Endothelial cell of umbilical vein (primary cell): Measurements from ENCODE around the genes CHAC2 and RTN4.

- PRO-cap = no peak
CAGE:
- cytosol, long polyA minus RNA = no peak
- cytosol, long polyA plus RNA = no peak
- long polyA plus RNA = no peak
- nucleus, long polyA minus RNA = no peak
- nucleus, long polyA plus RNA = no peak
Measured at GRCh38 chr2:50720597-50721011, 311.3 kb downstream of the NRXN1 start.

GRCh38 chr2:53767714-53768575 is at the start of gene CHAC2:
Gene CHAC2, plus strand, starts transcription at chr2:53767804.
- PRO-cap = bidirectional peak, plus-strand start at chr2:53767824, minus-strand start at chr2:53767527; bidirectional peak, plus-strand start at chr2:53768244, minus-strand start at chr2:53768220
CAGE:
- cytosol, long polyA minus RNA = no peak
- cytosol, long polyA plus RNA = no peak
- long polyA plus RNA = no peak
- nucleus, long polyA minus RNA = start-site peak on the plus strand at chr2:53767815-53767831, 22 reads
- nucleus, long polyA plus RNA = no peak

DNA sequence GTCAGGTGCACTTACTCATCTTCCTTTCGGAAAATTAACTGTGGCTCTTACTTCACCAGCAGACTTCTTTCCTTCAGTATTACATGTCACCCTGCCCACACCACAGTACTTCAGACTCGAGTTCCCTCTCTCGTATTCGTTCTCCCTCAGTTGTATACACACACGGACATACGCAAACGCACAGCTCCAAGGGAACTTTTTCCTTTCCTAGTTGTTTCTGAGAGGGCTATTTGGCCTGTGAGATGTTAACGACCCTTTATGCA is 761 bp downstream of the ERLEC1 start:
- PRO-cap = no peak
CAGE:
- cytosol, long polyA minus RNA = no peak
- cytosol, long polyA plus RNA = no peak
- long polyA plus RNA = no peak
- nucleus, long polyA minus RNA = no peak
- nucleus, long polyA plus RNA = no peak

GRCh38 chr2:53901264-53901653 is 41.5 kb upstream of the GPR75 start:
- PRO-cap = no peak
CAGE:
- cytosol, long polyA minus RNA = no peak
- cytosol, long polyA plus RNA = no peak
- long polyA plus RNA = no peak
- nucleus, long polyA minus RNA = no peak
- nucleus, long polyA plus RNA = no peak

GRCh38 chr2:54020865-54021366 is 50.0 kb downstream of the ACYP2 start:
- PRO-cap = no peak
CAGE:
- cytosol, long polyA minus RNA = no peak
- cytosol, long polyA plus RNA = no peak
- long polyA plus RNA = no peak
- nucleus, long polyA minus RNA = no peak
- nucleus, long polyA plus RNA = no peak

- PRO-cap = no peak
CAGE:
- cytosol, long polyA minus RNA = no peak
- cytosol, long polyA plus RNA = no peak
- long polyA plus RNA = no peak
- nucleus, long polyA minus RNA = no peak
- nucleus, long polyA plus RNA = no peak
Measured at GRCh38 chr2:54103840-54104203, 132.9 kb downstream of the ACYP2 start.

DNA sequence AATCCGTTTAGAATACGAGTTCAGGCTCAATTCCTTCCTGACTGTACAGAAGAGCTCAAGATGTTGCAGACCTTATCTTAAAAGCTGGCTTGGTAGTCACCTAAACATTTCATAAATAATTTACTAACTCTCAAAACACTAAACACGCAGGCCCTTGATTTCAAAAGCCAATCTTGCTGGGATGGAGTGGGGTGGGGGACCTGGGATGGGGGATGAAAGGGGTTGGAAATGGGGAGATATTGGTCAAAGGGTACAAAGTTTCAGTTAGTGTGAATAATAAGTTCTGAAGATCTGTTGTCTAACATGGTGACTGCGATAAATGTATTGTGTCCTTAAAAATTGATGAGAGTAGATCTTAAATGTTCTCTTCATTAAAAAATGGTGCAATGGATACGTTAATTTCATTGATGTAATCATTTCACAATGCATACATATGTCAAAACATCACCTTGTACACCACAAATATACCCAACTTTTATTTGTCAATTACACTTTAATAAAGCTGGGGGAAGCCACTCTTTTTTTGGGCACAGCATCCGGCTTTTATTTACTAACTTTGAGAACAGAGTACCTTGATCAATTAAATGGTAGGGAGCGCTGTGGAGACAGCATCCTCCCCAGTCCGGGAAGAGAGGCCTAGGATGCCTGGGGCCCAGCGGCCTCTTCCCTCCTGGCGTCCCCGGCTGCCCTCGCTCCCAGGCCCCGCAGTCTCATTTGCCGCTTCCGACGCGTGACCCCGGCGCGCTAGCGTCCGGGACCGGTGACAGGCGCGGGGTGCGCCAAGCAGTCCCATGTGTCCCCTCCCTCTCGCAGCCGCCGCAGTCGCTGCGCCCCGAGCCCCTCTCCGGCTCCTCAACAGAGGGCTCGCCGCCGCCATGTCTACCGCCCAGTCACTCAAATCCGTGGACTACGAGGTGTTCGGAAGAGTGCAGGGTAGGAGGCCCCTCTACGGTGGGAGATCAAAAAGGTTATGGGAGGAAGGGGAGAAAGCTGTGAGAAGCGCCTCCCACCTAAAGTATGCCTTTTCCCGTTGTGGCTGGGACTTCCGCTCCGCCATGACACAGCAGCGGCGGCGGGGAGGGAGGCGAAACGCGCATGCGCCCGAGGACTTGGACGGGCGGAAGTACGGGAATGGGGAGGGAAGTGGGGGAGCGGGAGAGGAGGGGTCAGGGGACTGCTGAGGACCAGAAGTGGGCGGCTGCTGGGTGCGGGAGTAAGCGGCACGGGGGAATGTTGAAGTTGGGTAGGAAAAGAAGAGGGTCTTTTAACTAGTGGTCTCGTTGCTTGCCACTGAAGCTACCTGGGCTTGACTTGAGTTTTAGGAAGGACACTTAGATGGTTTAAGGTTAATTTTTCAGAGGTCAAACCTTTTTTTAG is 140.7 kb downstream of the TSPYL6 start:
- PRO-cap = unidirectional peak, plus-strand start at position 583 of the sequence; bidirectional peak, plus-strand start at position 620 of the sequence, minus-strand start at position 716 of the sequence
CAGE:
- cytosol, long polyA minus RNA = no peak
- cytosol, long polyA plus RNA = no peak
- long polyA plus RNA = no peak
- nucleus, long polyA minus RNA = start-site peak on the minus strand centred at position 970 of the sequence, 9 bp wide, 10 reads
- nucleus, long polyA plus RNA = no peak

DNA sequence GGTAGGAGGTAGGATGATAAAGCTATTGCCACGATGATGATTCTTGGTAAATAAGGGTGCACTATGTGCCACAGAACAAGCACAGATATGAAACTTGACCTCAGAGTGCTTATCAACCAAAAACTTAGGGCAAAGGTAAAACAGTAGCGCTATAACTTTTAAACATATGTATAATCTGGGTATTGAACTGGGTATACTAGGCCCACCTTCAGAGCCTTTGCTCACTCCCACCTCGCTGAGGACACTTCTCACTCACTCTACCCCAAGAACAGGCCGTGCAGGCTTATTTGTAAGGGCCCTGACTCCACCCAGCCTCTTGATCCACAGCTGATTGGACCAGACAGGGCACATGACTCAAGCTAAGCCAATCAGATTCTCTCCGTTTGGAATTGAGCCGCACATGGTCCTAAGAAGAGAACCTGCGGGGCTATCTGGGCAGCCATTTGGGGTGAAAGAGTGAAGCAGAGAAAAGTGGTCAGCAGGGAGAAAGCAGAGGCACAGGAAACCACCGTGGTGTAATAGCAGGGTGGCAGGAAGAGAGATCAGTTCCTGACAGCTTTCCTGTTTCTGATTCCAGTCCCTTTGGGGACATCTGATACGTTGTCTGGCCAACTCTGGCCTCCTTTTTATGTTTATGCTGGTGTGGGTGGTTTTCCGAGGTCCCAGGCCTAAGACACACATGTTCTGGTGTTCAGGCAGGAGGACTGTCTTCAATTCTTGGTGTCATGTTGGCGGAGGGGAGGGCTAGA is 26.4 kb upstream of the SPTBN1 start:
- PRO-cap = no peak
CAGE:
- cytosol, long polyA minus RNA = no peak
- cytosol, long polyA plus RNA = no peak
- long polyA plus RNA = no peak
- nucleus, long polyA minus RNA = no peak
- nucleus, long polyA plus RNA = no peak

GRCh38 chr2:54466841-54467489 is 10.8 kb downstream of the SPTBN1 start:
- PRO-cap = no peak
CAGE:
- cytosol, long polyA minus RNA = no peak
- cytosol, long polyA plus RNA = no peak
- long polyA plus RNA = no peak
- nucleus, long polyA minus RNA = no peak
- nucleus, long polyA plus RNA = no peak

- PRO-cap = no peak
CAGE:
- cytosol, long polyA minus RNA = no peak
- cytosol, long polyA plus RNA = no peak
- long polyA plus RNA = no peak
- nucleus, long polyA minus RNA = no peak
- nucleus, long polyA plus RNA = no peak
Measured at GRCh38 chr2:54568761-54569689, 112.9 kb downstream of the SPTBN1 start.

DNA sequence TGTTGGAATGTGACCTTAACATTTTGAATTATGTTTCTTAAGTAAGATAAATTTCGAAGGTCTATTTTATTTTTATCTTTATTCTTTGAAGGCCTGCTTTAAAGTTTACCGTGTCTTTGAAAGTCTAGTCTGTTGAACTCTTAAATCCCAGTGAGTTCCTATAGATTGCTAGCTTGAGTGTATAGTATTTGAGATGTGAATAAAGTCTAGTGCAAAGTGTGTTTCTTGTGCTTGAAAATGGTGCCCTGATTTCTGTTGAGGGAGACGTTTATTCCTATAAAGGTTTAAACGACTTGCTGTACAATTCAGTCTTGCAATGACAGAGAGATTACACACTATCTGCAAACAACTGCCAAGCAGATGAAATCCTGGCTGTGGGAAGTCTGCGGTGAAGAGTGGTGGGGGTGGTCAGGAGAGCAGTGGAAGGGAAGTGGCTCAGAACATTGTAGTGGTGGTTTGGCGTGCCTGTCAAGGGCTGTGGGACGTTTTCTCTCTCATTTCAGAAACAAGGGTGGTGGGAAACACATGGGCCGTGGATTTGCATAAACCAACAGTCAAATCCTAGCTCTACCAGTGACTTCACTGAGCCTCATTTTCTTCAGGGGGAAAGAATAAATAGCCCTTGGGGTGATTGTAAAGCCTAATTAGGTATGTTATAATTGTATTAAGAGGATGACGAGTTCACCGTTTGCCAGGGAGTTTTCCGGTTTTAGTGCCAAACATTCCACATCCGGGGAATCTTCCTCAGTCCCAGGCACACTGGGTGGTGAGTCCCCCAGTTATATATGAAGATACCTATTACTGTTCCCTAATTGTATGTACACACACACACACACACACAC is 114.8 kb downstream of the SPTBN1 start:
- PRO-cap = unidirectional peak, plus-strand start at position 446 of the sequence; unidirectional peak, plus-strand start at position 526 of the sequence
CAGE:
- cytosol, long polyA minus RNA = no peak
- cytosol, long polyA plus RNA = no peak
- long polyA plus RNA = no peak
- nucleus, long polyA minus RNA = no peak
- nucleus, long polyA plus RNA = no peak

DNA sequence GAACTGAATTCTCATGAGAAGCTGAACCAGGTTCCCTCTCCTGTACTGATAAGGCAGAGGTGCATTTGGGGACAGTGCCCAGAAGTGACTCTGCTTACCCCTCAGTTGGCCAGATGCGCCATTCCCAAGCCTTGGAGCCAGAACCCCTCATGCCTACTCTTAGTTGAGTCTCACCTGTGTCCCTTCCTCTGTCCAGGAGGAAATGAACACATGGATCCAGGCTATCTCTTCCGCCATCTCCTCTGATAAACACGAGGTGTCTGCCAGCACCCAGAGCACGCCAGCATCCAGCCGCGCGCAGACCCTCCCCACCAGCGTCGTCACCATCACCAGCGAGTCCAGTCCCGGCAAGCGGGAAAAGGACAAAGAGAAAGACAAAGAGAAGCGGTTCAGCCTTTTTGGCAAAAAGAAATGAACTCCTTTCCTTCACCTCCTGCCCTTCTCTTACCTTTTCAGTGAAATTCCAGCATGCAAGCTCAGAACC is 55.3 kb upstream of the EML6 start:
- PRO-cap = no peak
CAGE:
- cytosol, long polyA minus RNA = no peak
- cytosol, long polyA plus RNA = no peak
- long polyA plus RNA = no peak
- nucleus, long polyA minus RNA = no peak
- nucleus, long polyA plus RNA = no peak

DNA sequence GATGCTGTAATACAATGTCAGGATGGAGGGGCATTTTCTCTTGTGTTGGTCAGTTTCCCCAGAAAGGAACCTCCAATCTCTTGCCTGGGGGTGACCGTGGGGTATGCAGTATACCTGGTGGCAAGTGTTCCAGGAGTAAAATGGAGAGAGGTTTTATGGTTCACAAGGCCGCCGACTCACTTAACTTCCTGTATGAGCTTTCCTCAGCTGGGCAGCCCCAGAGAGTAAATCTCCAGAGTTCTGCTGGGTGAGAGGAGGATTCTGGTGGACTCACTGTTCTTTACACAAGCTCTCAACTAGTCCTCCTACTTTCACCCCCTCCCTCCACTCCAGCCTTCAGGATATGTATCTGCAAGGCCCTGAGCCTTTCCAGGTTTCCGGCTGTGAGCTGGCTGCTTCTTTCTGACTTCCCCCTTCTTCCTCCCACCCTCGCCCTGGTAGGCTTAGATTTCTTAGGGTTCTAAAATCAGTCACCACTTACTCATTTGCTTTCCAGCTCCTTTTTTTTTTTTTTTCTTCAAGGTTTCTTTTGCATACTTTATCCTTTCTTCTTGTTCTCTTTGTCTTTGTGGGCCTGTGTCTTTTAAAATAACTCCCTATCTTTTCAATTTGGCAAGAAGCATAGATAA is 34.0 kb downstream of the EML6 start:
- PRO-cap = no peak
CAGE:
- cytosol, long polyA minus RNA = no peak
- cytosol, long polyA plus RNA = no peak
- long polyA plus RNA = no peak
- nucleus, long polyA minus RNA = no peak
- nucleus, long polyA plus RNA = no peak

DNA sequence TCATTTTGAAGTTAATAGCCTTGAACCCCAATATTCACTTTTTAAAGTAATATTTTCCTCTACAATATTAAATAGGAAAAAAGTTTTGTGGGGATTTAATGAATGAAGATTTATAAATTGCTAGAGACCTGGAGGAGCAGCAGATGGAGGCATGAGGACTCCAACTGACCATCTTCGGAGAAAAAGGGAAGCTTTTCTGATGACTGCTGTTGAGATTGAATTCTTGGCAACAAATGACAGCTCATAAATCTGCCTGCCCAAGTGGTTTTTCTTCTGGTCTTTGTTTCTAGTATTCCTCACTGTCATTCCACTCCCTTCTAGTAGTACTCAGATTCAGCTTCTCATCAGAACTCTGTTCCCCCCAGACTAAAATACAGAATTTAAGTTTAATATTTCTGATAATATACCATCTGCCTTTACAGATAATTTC is 157.0 kb downstream of the EML6 start:
- PRO-cap = no peak
CAGE:
- cytosol, long polyA minus RNA = no peak
- cytosol, long polyA plus RNA = no peak
- long polyA plus RNA = no peak
- nucleus, long polyA minus RNA = no peak
- nucleus, long polyA plus RNA = no peak

GRCh38 chr2:54897930-54898376 is 152.3 kb downstream of the RTN4 start:
- PRO-cap = no peak
CAGE:
- cytosol, long polyA minus RNA = no peak
- cytosol, long polyA plus RNA = no peak
- long polyA plus RNA = no peak
- nucleus, long polyA minus RNA = no peak
- nucleus, long polyA plus RNA = no peak

- PRO-cap = no peak
CAGE:
- cytosol, long polyA minus RNA = no peak
- cytosol, long polyA plus RNA = no peak
- long polyA plus RNA = no peak
- nucleus, long polyA minus RNA = no peak
- nucleus, long polyA plus RNA = no peak
Measured at GRCh38 chr2:54956392-54956813, 93.8 kb downstream of the RTN4 start.

- PRO-cap = no peak
CAGE:
- cytosol, long polyA minus RNA = no peak
- cytosol, long polyA plus RNA = no peak
- long polyA plus RNA = no peak
- nucleus, long polyA minus RNA = no peak
- nucleus, long polyA plus RNA = no peak
Measured at GRCh38 chr2:55013105-55013770, 37.0 kb downstream of the RTN4 start.

DNA sequence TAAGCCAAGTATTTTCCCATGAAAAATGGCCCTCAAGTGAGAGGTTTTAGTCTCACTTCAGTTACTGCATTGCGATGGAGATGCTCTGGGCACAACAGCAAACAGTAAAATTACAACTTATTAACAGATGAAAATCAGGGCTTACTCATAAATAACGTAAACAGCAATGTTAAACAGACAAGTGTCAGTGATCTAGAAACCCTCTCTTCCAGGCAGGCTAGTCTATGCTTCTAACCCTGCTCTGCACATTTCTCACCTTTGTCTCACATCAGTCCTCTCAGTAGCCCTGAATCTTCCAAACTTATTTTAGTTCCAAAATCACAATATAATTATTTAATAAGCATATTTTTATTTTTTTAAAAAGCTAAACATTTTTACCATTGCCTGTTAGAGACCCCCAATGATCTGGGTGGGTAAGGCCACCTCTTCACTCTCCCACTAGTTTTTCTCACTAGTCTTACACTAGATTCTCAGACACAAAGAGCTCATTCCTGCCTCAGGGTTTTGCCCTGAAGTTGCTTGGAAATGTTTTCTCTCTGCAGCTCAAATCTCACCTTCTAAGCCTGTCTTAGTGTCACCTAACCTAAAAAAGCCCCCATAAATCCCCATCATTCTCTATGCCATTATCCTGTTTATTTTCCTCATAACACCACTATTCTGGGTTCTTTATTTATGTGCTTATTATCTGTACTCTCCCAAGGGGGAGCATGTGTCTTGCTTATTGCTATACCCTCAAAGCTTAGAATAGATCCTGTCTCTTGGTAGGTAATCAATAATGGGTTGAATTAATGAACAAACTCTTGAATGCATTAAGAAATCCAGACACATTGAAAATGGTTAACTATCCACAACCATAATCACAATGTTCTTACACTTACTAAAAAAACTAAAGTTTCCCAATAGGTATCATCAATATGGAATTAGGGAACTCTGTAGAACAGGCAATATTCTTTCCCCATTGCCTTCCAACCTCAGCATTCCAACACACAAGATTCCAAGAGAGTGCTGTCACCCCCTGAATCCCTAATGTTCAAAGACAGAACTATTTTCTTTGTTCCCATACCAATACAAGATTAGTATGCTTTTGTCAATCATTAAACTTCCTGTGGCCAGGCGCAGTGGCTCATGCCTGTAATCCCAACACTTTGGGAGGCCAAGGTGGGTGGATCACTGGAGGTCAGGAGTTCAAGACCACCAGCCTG is 3.9 kb downstream of the RTN4 start:
- PRO-cap = no peak
CAGE:
- cytosol, long polyA minus RNA = no peak
- cytosol, long polyA plus RNA = no peak
- long polyA plus RNA = no peak
- nucleus, long polyA minus RNA = no peak
- nucleus, long polyA plus RNA = no peak

- PRO-cap = bidirectional peak, plus-strand start at chr2:55050784, minus-strand start at chr2:55050451
CAGE:
- cytosol, long polyA minus RNA = start-site peak on the minus strand at chr2:55050391-55050507, 1,614 reads
- cytosol, long polyA plus RNA = start-site peak on the minus strand at chr2:55050205-55050544, 4,251 and 3,364 reads in 2 replicates
- long polyA plus RNA = start-site peak on the minus strand at chr2:55049799-55050542, 4,734 and 4,332 reads in 2 replicates
- nucleus, long polyA minus RNA = start-site peak on the minus strand at chr2:55050230-55050510, 2,990 reads
- nucleus, long polyA plus RNA = start-site peak on the minus strand at chr2:55050300-55050544, 1,005 and 1,510 reads in 2 replicates
Measured at GRCh38 chr2:55049890-55050641, at the start of gene RTN4. Gene RTN4, minus strand, starts transcription at chr2:55050451.

DNA sequence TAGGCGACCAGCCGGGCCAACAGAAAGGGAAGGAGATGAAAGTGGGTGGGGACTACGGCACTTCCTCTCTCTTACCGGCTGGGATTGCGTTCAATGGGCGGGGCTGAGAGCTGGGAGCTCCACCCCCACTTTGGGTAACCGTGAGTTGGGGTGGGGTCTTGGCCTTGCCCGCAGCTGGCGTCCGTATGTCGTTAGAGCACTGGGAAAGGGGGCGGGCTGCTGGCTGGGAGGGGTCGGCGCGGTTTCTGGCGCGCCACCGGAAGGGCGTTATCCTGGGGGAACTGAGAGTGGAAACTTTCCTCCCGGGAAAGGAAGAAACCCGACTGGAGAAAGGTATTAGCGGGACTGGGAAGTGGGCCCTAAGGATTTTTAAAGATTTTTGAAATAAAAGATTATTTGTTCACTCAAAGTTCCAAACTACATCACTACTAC is 407 bp upstream of the RTN4 start:
- PRO-cap = bidirectional peak, plus-strand start at position 143 of the sequence, minus-strand start outside the sequence
CAGE:
- cytosol, long polyA minus RNA = no peak
- cytosol, long polyA plus RNA = no peak
- long polyA plus RNA = no peak
- nucleus, long polyA minus RNA = no peak
- nucleus, long polyA plus RNA = no peak